Metastatic Pancreatic Carcinoma in the Ovary (tissue), 1 donor: ENCODE measurements around a stretch of chr1.

DNA sequence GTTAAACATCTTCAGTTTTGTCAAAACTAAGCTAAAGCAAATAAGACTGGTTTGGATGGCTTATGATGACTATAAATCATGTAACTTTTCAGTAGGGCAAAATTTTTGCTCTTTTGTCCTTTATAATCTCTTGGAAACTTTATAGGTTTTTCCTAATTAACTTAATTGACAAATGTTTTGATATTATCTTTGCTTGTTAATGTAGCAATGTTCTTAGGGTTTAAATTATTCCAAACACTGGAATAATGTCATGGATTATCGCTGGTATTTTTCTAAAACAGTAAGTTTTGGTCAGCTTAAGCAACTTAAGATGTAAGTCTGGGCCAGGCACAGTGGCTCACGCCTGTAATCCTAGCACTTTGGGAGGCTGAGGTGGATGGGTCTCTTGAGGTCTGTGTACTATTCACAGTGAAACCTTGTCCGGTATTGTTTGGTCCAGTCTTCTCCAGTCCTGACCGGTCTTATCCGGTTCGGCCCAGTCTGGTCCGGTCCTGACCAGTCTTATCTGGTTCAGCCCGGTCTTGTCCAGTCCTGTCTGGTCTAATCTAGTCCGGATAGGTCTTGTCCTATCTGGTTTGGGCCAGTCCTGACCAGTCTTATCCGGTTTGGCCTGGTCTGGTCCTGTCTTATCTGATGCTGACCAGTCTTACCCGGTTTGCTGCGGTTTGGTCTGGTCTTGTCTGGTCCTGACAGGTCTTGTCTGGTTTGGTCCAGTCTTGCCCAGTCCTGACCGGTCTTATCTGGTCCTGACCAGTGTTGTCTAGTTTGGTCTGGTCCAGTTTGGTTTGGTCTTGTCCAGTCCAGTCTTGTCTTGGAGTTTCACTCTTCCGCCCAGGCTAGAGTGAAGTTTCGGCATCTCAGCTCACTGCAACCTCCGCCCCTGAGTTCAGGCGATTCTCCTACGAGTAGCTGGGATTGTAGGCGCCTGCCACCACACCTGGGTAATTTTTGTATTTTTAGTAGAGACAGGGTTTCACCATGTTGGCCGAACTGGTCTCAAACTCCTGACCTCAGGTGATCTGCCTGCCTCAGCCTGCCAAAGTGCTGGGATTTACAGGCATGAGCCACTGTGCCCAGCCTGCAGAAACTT, 30.0 kb downstream of the DHX9 start:
- PRO-cap = no peak

GRCh38 chr1:182934233-182934552, 18.8 kb downstream of the SHCBP1L start:
- PRO-cap = no peak

DNA sequence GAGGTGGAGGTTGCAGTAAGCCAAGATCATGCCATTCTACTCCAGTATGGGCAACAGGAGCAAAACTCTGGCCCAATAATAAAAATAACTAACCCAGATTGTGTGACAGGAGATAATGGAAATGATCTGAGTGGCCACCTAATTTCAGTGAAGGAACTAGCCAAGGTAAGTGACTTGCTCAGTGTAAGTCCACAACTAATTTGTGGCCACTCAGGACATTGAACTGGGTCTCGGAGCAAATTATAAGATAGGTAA, 36.2 kb downstream of the LAMC1 start:
- PRO-cap = no peak

GRCh38 chr1:183121552-183122375, 64.3 kb upstream of the LAMC2 start:
- PRO-cap = no peak

DNA sequence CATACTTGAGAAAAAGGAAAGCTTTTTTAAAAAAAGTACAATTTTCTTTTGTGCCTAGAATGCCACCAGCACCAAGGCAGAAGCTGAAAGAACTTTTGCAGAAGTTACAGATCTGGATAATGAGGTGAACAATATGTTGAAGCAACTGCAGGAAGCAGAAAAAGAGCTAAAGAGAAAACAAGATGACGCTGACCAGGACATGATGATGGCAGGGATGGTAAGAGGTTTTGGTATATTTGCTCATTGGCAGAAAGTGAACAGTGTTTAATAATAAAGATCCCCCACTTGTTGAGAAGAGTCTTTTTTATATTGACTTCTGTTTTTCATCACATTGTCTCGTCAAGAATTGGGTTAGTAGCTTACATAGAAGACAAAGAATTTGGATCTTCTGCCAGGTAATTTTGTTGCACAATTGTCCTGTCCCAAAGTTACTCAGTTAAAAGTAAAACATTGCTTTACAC, 48.4 kb upstream of the LAMC2 start:
- PRO-cap = no peak

DNA sequence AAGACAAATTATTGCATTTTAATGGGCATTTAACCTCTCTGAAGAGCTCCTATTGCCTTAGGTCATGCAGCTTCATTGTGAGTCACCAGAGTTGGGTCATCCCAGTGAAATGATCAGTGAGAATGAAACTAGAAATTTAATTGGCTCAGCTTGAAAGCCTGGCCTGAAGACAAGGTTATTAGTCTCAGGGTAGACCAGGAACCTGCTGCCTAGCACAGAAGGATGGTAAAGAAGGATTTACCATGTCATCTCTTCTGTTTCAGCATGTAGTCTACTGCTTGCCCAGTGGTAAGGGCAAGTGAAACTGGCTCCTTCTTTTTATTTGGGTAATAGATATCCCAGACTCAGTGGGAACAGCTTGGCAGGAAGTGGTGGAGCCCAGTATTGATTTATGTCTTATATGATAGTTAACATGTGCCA, 23.5 kb downstream of the LAMC2 start:
- PRO-cap = no peak

DNA sequence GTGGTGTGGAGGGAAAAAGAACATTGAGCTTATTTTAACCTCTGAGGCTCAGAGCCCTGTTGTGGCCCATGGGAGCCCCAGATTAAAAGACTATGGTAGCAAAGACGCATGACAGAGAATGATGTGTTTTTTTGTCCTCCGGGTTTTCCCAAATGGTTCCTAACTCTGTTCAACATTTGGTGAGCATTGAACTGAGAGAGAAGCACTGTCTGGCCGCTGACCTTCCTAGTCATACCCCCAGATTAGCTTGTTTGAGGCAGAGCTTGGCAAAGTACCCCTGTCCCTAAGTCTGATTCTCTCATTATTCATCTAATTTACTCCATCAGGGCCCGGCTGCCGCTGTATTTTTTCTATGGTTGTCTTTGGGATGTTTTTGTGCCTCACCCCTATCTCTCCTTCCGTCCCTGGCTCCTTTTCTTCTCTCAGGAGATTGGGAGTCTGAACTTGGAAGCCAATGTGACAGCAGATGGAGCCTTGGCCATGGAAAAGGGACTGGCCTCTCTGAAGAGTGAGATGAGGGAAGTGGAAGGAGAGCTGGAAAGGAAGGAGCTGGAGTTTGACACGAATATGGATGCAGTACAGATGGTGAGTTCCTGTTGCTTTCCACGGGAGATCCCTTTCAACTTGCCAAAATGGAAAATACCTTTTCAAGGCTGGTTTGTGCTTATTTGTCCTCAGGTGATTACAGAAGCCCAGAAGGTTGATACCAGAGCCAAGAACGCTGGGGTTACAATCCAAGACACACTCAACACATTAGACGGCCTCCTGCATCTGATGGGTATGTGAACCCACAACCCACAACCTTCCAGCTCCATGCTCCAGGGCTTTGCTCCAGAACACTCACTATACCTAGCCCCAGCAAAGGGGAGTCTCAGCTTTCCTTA, 53.8 kb downstream of the LAMC2 start:
- PRO-cap = no peak

GRCh38 chr1:183241267-183241815, 55.3 kb downstream of the LAMC2 start:
- PRO-cap = no peak

- PRO-cap = no peak
These were observed 57.7 kb downstream of the LAMC2 start for GRCh38 chr1:183243608-183244259.

- PRO-cap = no peak
These were observed 86.5 kb downstream of the LAMC2 start for GRCh38 chr1:183272562-183272875.

- PRO-cap = no peak
These were observed 105.7 kb downstream of the LAMC2 start for GRCh38 chr1:183291686-183292326.

DNA sequence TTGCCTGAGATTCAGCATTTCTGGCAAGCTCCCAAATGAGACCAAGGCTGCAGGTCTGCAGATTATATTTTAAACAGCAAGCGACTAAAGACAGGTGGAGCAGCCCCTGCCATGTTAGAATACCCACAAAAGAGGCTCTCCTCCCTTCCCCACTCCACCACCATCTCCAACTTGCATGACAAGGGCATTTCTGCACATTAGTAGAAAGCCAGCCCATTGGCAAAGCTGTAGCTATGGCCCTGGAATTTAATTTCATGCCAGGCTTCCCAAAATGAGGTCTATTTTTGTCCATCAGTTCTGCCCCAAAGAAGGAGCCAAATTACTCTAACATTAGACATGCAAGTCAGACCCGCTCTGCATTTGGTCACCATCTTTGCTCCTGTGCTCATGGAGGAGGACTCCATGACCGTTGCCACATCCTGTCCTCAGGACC, 115.1 kb downstream of the LAMC2 start:
- PRO-cap = no peak

GRCh38 chr1:183391707-183392376, 26.3 kb downstream of the NMNAT2 start:
- PRO-cap = no peak

- PRO-cap = no peak
These were observed 49.3 kb downstream of the SMG7 start for GRCh38 chr1:183521430-183522087.

DNA sequence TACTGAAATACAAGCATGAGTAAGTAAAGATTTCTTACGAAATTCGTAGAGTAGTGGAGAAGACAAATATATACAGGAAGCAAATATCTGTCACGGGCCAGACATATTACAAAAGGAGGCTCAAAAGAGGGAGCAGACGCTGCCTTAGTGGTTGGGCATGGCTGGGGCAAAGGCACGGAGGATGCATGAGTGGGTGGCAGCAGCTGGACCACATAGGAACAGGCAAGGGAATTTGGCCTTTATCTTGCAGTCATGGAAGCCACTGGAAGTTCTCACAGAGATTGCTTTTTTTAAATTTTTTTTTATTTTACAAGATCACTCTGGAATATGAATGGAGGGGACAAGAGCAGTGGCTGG, 6.7 kb downstream of the NCF2 start:
- PRO-cap = no peak

DNA sequence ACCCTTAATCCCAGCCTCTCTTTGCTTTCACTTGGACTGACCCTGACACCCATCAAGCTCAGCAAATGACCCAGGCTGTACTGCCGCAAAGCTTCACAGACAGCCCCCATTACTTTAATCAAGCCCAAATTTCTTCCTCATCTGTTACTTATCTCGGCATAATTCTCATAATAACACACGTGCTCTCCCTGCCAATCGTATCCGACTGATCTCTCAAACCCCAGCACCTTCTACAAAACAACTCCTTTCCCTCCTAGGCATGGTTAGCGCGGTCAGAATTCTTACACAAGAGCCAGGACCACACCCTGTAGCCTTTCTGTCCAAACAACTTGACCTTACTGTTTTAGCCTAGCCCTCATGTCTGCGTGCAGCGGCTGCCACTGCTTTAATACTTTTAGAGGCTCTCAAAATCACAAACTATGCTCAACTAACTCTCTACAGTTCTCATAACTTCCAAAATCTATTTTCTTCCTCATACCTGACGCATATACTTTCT, 18.6 kb downstream of the ARPC5 start:
- PRO-cap = no peak

GRCh38 chr1:183619243-183619754, 16.3 kb downstream of the ARPC5 start:
- PRO-cap = no peak

GRCh38 chr1:183636712-183637093, 1.1 kb upstream of the ARPC5 start:
- PRO-cap = no peak

DNA sequence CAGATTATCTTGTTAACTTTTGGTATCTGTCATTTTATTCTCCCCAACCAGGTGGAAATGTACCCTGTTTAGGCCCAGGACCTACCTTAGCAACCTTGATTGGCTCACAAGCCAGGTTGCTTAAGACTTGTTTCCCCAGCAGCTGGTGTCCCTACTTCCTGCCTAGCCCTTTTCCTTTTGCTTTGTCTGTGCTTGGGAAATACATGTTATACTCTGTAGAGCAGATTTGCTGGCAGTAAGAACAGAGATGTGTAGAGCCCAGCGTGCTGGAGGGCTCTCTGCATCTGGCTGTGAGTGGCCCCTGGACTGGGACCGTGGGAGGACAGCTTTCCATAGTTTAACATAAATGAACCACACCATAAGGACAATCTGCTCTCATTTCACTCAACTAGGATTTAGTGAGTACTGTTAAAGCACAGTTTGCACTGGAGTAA, 540 bp downstream of the APOBEC4 start:
- PRO-cap = no peak

- PRO-cap = no peak
These were observed 1.3 kb downstream of the RGL1 start for GRCh38 chr1:183806159-183806730.